Right ventricle myocardium (tissue), 1 donor: ENCODE measurements around a stretch of chr2.

- PRO-cap, 2 experiments: no peak in any of the 2 experiments
Measured at GRCh38 chr2:241674164-241675207, 12.1 kb downstream of the DTYMK start.

- PRO-cap, 2 experiments: no peak in any of the 2 experiments
Measured at GRCh38 chr2:241807997-241808381, 1.0 kb upstream of the NEU4 start.

GRCh38 chr2:242075527-242076072, 175.3 kb upstream of the FAM240C start:
- PRO-cap, 2 experiments: no peak in any of the 2 experiments